ENCODE measurements around a stretch of chr9.

DNA sequence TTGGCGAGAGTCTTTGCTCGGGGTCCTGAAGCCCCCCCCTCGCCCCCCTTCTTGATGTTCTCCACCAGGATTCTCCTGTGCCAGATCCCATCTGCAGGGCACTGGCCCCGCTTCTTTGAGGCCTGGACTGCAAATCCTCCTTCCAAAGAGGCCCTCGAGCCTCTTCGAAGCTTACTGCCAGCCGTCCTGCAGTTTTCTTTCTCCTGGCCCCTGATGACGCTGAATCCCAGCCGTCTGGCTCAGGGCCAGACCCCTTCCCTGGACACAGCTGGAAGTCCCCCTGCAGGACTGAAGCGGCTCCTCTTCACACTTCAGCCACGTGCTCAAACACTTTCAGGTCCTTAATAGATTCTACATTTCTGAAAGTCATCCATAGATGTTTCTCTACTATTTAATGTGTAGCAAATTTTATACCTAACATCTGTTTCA, 121.5 kb downstream of the EHMT1 start:
- PRO-cap = no peak

- PRO-cap = no peak
Measured at GRCh38 chr9:137757117-137757554, 120.4 kb upstream of the CACNA1B start.

DNA sequence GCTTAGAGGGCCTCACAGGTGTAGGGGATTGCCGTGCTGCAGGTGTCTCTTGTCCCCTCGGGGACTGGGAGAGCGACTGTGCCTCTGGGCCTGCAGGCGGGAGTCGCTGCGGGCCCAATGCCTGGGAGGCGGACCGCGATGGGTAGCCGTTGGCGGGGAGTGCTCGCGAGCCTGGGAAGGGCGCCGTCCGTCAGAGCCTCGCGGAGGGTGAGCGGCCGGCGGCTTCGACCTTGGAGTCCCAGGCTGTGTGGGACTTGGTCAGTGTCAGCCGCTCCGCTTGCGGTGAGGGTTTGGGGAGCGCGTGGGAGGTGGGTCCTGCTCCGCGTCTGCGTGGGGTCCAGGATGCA, 89.0 kb upstream of the CACNA1B start:
- PRO-cap = no peak

DNA sequence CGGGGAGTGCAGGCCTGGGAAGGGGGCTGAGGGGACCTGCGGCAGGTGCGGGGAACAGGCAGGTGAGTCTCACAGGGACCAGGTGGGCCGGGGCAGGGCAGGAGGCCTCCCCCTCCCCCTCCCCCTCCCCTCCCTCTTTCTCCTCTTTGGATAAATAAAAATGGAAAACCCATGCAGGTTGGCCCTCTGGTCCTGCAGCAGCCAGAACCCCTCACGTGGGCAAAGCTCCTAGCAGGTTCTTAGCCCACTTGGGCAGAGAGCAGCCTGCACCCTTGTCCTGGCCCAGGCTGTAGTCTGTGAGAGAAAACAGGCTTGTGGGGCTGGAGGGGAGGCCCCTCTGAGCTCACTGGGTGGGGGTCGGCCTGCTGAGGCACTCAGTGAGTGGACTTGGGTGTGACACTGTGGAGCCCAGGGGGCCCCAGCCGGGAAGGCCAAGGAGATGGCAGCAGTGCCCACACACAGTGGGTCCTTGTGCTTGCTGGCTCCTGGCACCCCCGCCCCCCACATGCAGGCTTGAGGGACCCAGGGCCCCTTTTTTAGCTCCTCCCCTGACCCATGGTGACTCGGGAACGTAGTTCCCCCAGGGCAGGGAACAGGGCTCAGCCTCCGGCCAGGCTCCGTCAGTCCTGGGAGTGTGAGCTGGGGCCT, 39.9 kb upstream of the CACNA1B start:
- PRO-cap = no peak

- PRO-cap = no peak
Measured at GRCh38 chr9:138149937-138150913, 272.6 kb downstream of the CACNA1B start.